ENCODE data around the genes PGGHG and PTDSS2.

GRCh38 chr11:253074-253967, 16.5 kb downstream of the PSMD13 start:
- PRO-cap, result no peak

DNA sequence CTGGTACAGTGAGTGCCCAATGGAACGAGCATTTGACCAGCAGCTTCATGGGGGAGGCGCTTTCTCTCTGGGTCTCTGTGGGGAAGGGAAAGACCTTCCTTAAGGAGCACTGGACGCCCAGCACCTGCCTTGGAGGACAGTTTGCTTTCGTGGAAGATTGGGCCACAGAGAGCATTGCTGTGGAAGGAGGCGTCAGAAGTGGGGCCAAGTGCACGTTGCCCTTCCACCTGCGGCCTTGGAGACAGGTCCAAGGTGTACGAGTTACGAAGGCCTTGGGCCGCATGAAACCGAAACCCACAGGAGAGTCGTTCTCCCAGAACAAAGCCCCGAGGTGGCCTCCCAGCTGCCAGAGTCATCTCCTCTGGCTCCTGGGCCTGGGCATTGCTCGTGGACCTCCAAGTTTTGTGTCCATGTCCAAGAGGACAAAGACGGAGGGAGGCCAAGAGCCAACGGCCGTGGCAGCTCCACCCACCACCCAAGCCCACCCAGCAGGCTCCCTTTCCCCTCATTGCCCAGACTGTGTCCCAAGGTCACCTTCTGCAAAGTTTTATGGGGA, 5.9 kb upstream of the NLRP6 start:
- PRO-cap, result no peak

DNA sequence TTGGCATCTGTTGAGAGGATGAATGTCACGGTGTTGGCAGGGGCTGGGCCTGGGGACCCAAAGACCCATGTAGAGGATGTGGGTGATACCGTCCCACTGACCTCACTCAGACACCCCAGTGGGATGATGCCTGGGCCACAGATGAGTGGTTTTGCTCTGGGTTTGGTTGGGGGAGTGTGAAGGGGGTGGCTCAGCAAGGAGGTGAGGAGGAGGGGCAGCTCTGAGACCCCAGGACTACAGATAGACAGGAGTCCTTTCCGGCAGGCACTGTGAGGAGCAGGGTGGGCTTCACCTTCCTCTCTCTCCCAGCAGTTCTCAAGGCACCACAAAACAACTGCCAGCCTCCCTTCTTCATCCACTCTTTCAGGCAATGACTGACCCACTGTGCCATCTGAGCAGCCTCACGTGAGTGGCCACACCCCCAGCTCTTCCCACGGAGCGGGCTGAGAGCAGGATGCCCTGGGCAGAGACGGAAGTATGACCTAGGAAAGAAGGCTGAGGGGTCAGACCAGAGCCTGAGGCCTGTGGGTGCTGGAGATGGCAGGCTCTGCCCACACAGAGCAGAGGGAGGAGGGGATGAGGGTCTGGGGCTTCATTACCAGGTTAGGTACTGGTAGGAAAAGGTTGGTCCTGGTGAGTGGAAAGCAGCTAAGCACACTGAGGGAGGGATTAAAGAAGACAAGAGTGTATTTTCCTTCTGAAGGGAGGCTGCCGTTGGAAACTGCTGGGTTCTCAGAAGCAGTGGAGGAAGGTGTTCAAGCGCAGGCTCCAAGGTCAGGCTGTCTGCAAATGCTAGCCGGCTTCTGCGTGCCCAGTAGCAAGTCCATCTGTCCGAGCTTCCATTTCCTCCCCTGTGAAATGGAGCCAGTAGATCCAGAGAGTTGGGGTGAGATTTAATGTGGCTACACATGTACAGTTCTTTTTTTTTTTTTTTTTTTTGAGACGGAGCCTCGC, 4.5 kb downstream of the NLRP6 start:
- PRO-cap, result no peak

DNA sequence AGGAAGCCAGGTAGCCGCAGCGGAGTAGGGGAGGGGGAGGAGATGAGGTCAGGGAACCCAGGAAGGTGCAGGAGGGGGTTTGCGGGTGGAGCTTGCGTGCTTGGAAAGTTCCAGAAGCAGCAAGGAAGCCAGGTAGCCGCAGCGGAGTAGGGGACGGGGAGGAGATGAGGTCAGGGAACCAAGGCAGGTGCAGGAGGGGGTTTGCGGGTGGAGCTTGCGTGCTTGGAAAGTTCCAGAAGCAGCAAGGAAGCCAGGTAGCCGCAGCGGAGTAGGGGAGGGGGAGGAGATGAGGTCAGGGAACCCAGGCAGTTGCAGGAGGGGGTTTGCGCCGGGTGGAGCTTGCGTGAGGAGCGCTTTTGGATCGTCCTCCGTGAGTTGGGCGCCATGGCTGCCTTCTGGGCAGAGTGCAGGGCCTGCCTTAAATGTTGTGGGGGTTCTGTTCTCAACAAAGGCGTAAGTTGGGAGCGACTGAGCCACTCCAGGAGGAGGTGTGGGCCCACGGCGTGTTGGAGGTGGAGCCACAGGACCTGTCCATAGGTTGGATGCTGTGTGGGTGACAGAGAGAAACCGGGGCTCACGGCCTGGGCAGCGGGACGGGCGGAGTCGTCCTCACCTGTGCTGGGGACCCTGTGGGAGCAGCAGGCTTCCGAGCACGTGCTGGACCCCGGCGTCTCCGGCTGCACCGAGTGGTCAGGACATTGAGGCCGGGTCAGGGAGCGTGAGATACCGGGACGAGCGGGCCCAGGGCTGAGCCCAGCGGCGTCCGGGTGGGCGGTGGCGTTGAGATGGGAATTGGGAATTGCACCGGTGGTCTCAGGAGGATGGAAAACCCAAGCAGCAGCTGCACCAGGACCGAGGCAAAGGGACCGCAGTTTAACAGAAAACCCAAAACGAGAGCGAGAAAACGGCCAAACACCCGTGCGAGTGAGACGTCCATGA, 1.1 kb upstream of the PGGHG start:
- PRO-cap, result no peak

DNA sequence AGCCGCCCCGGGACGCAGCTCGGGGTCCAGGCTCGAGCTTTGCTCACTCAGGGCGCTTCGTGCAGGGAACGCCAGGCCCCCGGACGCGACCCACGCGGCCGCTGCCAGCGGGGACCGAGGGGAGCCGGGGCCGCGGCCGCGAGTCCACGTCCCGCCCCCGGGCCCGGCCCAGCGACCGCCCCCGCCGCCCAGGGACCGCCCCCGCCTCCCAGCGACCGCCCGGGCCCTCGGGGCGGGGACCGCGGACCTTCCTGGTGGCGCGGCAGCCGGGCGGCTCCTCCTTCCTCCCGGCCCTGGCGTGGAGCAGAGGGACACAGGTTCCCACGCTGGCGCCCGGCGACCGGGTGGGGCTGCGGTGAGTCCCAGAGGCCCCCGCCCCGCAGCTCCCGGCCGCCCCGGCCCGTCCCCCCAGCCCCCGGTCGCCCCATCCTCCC, at the start of gene PGGHG:
PGGHG (plus strand) TSS at position 242 of the 434 bp plus-strand sequence.
- PRO-cap, result bidirectional peak, plus-strand start at position 306 of the sequence, minus-strand start at position 186 of the sequence

DNA sequence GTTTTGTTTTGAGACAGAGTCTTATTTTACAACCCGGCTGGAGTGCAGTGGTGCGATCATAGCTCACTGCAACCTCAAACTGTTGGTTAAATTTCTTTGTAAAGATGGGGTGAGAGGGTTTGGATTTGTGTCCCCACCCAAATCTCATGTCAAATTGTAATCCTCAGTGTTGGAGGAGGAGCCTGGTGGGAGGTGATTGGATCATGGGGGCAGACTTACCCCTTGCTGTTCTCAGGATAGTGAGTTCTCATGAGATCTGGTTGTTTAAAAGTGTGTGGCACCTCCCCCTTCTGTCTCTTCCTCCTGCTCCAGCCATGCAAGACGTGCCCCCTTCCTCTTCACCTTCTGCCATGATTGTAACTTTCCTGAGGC, 20.7 kb upstream of the IFITM3 start:
- PRO-cap, result bidirectional peak, plus-strand start at position 295 of the sequence, minus-strand start at position 84 of the sequence

GRCh38 chr11:355582-356692, 13.4 kb upstream of the B4GALNT4 start:
- PRO-cap, result bidirectional peak, plus-strand start at chr11:355742, minus-strand start at chr11:355485; bidirectional peak, plus-strand start at chr11:356283, minus-strand start at chr11:356345

DNA sequence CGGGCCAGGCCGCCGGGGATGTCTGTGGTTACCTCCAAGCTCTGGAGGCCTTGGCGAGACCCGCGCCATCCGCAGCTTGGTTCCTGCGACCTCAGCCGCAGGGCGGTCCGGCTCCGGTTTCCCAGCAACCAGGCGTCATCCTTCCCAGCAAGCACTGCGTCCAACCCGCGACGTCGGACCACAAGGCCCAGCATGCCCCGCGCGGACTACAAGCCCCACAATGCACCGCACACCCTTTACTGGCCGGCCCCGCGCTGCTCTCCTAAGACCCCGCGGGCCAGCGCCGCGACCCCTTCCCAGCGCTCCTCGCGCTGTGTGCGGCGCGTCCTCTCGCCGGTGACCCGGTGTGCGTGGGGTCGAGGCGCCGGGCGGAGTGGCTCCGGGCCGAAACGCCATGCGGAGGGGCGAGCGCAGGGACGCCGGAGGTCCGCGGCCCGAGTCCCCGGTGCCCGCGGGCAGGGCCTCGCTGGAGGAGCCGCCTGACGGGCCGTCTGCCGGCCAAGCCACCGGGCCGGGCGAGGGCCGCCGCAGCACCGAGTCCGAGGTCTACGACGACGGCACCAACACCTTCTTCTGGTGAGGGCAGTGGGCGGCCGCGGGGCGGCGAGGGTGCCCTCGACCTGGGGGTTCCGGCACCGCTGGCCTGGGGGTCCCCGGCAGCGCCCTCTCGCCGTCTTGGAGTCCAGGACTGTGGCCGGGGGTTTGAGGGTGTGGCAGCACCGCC, at the start of gene PTDSS2:
PTDSS2 (plus strand) TSS at position 218 of the 724 bp plus-strand sequence.
- PRO-cap, result bidirectional peak, plus-strand start at position 265 of the sequence, minus-strand start at position 93 of the sequence

DNA sequence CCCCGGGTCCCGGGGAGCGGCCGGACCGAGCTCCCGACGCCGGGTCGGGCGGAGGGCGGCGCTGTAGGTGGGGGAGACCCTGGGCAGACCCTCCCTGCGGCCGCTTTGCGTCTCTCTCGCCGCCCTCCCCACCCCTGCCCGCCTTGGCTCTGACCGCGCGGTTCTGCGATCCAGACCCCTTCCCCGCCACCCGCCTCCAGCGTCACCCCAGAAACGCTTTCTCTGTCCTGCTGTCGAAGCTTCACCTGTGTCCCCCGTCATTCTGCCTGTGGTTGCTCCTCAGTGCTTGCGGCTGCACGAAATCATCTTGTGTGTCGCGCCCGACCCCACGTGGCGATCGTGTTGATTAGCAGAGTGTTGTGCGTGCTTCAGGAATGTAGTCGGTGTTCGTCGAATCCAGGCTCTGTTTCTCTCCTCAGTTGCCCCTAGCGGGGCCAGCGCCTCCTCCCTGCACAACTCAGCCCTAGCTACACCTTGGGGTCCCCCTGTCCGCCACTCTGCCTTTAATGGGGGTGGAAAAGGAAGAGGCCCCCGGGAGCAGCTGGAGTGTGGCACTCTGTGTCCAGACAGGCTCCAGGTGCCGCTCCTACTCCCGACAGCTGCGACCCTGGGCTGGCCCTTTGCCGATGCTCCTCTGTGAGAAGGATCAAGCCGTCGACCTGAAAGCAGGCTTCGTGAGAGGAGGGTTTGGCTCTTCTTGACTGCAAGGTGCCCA, 864 bp downstream of the PTDSS2 start:
- PRO-cap, result bidirectional peak, plus-strand start at position 349 of the sequence, minus-strand start at position 274 of the sequence

GRCh38 chr11:507701-508032, 625 bp upstream of the RNH1 start:
- PRO-cap, result unidirectional peak, minus-strand start at chr11:507892; unidirectional peak, minus-strand start at chr11:507947

GRCh38 chr11:638940-639584, 2.0 kb downstream of the DRD4 start:
- PRO-cap, result bidirectional peak, plus-strand start at chr11:639183, minus-strand start at chr11:639155

- PRO-cap, result no peak
Measured at GRCh38 chr11:679496-680384, 15.3 kb downstream of the DEAF1 start.

GRCh38 chr11:694190-695129, 562 bp downstream of the DEAF1 start:
- PRO-cap, result bidirectional peak, plus-strand start at chr11:694684, minus-strand start at chr11:694486; bidirectional peak, plus-strand start at chr11:694974, minus-strand start at chr11:695047

DNA sequence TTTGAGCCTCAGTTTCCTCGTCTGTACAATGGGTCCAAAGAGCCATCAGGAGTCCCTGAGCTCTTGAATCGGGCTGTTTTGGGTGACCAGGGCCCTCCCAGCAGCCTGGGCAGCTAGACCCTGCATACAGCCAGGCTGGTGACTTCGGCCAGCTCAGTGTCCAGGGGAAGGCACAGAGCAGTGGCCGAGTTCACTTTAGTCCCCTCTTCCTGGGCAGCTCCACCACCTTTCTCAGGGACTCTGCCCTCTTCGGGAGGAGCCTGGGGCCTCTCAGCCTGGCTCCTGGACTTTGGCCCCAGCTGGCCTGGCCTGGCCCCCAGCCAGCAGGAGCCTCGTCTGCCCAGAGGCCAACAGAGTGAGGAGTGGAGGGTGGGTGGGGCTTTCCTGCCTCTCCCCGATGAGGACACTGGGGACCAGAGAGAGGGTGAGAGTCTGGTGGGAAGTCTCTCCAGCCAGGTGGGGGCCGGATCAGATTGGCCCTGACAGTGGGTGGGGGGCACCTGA, 6.7 kb downstream of the EPS8L2 start:
- PRO-cap, result no peak

DNA sequence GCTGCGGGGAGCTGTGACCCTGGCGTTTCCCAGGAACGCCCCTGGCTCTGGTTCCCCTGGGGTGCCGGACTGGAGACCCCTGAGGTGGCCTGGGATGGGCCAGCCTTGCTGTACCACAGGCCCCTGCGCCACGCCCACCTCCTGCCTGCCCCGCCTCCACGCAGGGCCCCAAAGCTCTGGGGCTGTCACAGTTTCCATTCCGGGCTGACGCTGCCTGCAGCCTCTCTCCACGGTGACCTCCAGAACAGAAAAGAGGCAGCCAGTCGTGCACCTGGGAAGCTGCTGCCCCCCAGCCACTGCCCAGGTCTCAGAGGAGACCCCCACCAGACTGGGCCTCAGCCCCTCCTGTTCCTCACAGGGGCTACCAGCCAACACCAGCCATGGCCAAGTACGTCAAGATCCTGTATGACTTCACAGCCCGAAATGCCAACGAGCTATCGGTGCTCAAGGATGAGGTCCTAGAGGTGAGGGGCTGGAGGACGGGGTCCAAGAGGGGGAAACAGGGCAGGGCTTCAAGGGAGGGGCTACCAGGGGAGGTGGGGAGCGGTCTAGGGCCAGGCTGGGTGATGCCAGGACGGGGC, 18.4 kb downstream of the EPS8L2 start:
- PRO-cap, result no peak

DNA sequence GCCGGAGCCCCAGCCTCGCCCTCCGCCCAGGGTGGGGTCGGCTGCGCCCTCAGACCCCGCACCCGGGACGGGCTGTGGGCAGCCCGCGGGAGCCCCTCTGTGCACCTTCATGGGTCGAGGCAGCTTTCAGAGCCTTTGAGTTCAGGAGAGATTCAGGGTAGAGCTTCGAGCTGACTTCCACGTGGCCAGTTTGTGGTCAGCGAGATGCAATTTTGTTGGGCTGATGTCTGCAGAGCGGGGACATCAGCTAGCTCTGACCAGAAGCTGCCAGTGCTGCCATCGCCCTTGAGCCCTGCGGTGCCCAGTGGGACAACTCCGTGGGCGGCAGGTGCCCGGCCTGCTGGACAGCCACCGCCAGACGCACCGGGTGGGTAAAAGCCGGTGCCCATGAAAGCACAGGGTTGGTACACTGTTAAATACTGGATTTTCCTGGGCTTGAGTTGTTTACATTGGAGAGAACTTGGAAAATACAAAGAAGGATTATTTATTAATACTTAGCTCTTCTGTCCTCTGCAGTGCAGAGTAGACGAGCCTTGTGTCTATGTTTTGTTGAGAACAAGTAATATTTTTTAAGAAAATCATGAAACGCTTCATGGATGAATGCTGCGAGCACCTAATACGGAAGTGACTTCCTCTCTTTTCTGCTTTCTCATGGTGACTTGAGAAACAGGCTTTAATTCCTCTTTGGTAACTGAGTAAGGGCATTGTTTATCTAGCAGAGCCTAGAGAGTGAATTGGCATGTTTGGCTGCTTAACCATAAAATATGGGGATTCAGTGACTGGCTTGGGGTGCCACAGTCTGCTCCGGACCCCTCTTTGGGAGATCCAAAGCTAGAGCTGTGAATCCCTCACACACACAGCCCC, 913 bp downstream of the TALDO1 start:
- PRO-cap, result bidirectional peak, plus-strand start at position 270 of the sequence, minus-strand start at position 128 of the sequence; bidirectional peak, plus-strand start at position 704 of the sequence, minus-strand start at position 626 of the sequence

DNA sequence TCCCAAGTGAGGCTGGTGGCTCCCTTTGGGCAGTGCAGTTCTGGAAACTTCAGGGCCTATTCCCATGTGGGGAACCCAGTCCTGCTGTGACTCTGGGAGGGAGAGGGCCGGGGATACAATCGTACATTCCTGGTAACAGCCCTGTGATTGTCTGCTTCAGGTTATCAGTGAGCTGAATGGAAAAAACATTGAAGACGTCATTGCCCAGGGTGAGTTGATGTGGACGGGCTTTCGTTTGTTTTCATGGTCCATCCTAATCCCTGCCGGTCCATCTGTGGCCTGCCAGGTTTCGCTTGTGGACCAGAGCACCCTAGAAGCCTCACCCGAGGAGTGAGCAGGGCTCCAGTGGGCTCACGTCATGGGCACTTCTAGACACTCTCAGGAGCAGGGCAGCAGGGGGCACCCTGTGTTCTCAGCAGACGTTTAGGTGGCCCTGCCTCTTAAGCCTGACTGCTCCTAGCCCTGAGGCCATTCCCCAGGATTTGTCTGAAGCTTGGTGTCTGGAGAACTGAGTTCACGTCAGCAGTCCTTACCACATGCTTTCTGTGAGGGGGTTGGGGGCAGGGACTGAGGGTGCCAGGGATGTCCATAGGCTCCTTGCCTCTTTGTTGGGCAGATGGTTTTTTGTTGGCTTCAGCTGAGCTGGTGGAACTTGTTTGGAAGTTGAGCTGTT, 1.8 kb downstream of the RPLP2 start:
- PRO-cap, result no peak

- PRO-cap, result no peak
Measured at GRCh38 chr11:838265-839381, 3.7 kb downstream of the POLR2L start.

- PRO-cap, result no peak
Measured at GRCh38 chr11:849223-850119, 6.8 kb downstream of the TSPAN4 start.

DNA sequence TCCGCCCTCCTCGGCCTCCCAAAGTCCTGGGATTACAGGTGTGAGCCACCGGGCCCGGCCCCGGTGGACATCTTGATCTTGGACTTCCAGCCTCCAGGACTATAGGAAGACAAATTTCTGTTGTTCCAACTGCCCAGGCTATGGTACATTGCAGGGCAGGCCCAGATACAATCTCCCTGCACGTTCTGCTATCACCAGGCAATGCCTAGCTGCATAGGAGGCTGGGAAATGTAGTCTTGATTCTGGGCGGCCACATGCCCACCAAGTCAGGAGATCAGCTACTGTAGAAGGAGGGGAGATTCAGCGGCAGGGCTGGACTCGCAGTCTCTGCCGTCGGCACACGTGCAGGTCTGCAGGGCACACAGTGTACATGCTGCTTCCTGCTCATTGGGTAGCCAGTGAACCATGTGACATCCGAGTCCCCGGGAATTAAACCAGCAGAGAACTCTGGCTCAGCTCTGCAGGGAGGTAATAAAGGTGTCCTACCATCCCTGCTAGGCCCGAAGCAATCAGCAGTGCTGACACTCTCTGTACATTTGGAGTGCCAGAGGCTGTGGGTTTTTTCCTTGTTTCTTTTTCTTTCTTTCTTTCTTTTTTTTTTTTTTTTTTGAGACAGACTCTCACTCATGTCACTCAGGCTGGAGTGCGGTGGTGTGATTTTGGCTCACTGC, 6.5 kb upstream of the AP2A2 start:
- PRO-cap, result no peak